Left lobe of liver (tissue), 1 donor: ENCODE measurements around a stretch of chr4.

- PRO-cap = no peak
These were observed 2.1 kb downstream of the PCDH18 start for GRCh38 chr4:137530013-137530799.

DNA sequence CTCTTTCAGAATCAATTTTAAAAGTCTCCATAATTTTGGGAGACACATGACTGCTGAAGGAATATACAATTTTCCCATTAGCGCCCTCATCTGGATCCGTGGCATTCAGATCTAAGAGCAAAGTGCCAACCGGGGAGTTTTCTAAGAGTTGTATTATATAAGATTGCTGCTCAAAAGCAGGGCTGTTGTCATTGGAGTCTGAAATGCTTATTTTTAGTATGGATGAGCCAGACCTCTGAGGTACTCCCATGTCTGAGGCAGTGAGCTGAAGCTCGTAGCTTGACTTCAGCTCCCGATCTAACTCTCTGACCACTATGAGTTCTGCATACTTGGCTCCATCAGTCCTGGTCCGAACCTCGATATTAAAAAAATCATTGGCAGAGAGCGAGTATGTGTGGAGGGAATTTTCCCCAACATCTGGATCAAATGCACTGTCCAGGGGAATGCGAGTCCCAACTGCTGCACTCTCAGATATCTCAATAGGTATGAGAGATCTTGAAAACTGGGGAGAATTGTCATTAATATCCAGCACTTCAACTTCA, 1.0 kb downstream of the PCDH18 start:
- PRO-cap = no peak

GRCh38 chr4:139300445-139301135, 715 bp upstream of the NAA15 start:
- PRO-cap = no peak

DNA sequence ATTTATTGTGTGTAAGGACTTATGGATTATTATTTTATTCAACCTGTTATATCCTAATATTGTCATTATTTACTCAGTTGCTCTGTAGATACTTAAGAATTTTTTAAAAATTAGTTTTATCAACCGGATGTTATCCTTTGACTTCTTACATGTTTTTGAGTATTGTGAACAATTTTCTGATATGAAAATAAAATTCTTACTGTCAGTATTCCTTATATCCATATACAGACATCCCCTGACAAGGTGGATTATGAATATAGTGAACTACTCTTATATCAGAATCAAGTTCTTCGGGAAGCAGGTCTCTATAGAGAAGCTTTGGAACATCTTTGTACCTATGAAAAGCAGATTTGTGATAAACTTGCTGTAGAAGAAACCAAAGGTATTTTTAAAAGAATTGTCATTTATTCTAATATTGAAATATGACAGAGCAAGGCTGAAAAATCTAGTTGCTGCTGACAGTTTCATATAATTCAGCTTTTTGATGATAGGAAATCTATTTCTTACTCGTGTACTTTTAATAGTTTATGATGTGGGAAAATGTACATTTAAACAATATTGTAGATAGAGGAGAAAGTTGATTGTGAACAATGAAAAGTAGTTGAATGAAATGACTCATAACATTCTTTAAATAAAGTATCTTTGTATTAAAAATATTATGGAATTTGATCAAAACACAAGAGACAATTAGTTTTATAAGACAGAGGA, 41.8 kb upstream of the NDUFC1 start:
- PRO-cap = no peak

GRCh38 chr4:139535355-139535832, 20.6 kb downstream of the SETD7 start:
- PRO-cap = unidirectional peak, plus-strand start at chr4:139535469

GRCh38 chr4:139682689-139683774, 17.4 kb downstream of the MGST2 start:
- PRO-cap = no peak

DNA sequence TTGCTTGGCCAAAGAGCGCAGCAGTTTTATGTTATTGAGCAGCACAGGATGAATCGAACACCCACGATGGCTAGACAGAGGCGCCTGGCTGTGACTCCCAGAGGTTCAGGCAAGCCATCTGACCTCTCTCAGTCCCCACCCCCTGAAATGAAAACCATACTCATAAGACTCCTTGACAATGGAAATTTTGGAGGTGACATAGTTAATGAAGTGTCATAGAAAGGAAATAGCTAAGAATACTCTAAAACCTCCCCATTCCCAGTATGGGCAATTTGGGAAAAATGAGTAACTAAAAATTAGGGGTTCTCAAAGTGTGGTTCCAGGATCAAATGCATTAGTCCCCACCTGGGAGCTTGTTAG, 70.7 kb downstream of the MGST2 start:
- PRO-cap = no peak

GRCh38 chr4:139849202-139849617, 183.6 kb downstream of the MGST2 start:
- PRO-cap = no peak

DNA sequence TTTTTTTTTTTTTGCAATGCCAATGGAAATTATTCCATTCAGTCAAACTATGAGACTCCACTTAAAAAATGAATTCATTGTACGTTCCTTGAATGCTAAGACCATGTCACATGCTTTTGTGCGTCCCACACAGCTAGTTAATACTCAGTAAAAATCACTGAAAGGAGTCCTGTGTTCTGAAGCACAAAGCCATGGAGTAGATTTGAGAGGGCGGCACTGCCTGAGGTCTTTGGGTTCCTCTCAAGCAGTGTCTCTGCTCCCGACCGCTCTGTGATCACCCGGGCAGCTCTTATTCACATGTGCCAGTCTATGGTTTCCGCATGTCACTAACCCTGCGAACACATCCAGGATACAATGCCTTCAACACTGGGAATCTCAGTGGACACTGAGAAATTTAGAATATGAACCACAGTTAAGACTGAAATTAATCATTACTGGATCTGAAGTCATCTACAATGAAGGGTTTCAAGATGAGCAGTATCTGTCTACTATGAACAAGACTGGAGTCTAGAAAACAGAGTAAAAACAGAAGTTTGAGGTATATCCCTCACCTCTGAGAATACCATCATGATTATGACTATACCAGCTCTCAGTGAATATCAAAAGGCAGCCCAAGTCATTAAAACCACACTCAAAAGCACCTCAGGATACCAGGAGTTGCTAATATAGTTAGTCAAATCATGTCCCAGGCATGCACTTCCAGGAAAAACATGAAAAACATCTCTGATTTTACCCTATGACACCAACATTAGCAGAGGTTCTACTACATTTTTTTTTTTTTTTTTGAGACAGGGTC, 193.0 kb downstream of the MGST2 start:
- PRO-cap = no peak

DNA sequence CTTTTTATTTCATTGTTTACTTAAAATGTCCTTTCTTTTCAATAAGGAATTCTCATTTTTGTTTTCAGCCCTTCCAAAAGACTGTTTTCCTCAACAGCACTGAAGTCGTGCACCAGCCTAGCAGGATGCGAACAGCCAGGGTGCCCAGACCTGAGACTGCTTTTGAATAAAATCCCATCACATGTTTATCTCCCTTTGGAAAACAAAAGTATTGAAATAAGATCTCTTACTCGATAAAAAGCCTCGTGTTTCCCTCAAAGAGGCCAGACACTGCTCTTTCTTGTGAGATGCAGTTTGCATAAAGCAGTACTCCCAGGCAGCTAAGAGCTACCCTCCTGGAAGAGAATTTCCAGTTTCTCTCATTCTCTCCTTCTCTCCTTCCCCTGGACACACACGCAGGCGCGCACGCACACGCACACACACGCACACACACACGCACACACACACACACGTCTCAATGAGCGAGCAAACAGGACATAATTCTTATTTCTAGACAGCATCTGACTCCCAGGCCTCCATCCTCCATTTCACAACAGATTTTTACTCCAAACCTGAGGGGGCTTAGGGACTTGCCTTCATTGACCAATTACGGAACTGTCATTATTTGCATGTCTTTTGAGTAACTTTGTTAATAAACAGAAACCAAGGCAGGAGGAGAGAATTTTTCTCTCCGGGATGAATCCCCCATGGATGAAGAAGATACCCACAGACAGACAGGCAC, 236.4 kb downstream of the MGST2 start:
- PRO-cap = no peak

GRCh38 chr4:139919021-139919333, 235.0 kb downstream of the MAML3 start:
- PRO-cap = no peak

- PRO-cap = no peak
These were observed 232.3 kb downstream of the MAML3 start for GRCh38 chr4:139921532-139922321.

DNA sequence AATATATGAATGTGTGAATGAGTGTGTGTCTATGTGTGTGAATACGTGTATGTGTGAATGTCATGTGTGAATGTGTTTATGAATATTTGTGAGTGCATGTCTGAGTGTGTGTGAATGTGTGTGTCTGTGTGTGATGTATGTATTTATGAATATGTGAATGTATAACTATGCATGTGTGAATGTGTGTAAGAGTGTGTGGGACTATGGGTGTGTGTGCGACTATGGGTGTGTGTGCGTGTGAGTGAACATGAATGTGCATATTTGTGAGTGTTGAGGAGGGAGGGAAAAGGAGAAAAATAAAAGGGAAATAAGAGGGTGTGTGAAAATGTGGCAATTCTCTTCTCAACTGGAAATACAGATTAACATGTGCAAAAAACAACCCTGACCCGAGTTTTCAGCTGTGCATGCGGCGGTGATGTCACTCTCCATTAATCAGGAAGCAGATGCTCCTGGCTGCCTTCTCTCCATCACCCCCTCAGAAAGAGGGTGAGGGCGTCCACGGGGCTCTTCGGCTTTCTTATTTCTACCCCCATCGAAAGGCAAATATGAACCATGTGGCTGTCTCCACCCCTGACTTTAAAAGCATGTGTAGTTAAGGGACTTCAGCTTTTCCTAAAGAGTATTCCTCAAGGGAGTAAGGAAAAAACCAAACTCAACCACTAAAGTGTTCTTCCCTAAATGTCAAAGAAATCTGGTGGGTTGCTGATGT, 219.8 kb downstream of the MAML3 start:
- PRO-cap = no peak

DNA sequence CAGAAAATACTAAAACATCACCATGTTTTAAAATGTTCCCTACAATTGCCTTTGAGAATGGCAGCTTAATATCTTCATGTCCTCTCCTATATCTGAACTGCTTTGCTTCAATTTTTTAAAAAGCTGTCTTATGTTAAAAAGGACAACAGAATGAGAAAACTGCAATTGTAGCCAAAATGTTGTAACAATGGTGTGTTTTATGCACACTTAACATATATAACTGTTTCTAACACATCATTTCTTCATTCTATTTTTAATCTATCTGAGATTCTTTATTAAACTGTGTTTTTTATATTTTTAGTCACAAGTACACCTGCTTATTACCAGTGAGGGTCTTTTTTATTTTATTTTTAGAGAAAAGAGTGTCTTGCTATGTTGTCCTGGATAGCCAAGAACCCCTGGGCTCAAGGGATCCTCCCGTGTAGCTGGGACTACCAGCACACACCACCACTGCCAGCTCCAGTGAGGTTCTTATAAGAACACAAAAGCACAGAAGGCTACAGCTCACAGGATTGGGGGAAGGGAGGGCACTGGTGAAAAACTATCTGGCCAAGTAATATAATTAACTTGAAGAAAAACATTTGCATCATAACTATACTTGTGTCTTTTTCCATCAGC, 188.5 kb downstream of the MAML3 start:
- PRO-cap = no peak

GRCh38 chr4:139986000-139986247, 168.1 kb downstream of the MAML3 start:
- PRO-cap = no peak

- PRO-cap = no peak
These were observed 105.5 kb downstream of the MAML3 start for GRCh38 chr4:140048546-140048849.

DNA sequence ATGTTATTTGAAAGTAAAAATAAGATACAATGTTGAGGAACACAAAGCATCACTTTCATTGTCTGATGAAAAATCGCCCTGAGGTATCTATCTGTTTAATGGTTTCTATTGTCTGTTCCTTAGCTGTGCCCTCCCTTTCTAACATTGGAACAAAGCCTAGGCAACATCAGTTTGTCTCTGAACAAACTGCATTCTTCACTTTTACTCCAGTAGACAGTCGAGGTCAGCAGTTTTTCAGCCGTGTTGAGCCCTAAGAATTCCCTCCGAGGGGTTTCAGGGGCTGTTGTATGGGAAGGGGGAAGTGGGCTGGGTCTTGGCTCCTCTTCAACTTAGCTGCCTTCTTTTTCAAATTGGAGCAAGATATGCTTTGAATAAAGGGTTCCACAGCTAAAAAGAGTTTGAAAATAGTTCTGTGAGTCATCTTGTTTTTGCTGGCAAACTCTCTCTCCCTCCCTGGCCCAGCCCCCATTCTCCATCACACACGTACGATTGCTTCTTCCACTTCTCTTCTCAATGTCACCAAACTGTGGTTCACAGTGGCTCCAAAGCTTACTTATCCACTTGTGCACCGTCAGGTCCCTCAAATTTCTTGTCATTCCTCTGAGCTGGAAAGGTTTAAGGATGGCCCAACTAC, 9.1 kb upstream of the MAML3 start:
- PRO-cap = no peak

- PRO-cap = bidirectional peak, plus-strand start at chr4:140227589, minus-strand start at chr4:140227446
These were observed 73.3 kb upstream of the MAML3 start for GRCh38 chr4:140227171-140227717.

DNA sequence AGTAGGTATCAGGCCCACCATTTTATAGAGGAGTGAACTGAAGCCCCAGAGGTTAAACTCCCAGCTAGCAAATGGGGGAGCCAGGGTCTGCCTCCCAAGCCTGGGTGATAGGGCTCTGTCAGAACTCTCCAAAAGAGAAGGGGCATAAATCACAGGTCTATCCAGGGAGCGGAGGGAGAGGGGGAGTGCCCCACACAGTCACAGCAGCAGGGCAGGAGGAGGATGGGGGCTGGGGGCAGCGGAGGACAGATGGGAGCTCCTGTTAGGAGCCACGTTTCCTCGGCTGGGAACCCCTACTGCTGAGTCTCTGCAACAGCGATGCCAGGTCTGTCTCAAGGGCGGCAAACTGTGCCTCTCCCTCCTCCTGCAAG, 98.0 kb upstream of the MAML3 start:
- PRO-cap = no peak

GRCh38 chr4:140413482-140413830, 14.0 kb downstream of the CLGN start:
- PRO-cap = no peak